ENCODE results near the genes MLF1, LXN and TRIM59.

DNA sequence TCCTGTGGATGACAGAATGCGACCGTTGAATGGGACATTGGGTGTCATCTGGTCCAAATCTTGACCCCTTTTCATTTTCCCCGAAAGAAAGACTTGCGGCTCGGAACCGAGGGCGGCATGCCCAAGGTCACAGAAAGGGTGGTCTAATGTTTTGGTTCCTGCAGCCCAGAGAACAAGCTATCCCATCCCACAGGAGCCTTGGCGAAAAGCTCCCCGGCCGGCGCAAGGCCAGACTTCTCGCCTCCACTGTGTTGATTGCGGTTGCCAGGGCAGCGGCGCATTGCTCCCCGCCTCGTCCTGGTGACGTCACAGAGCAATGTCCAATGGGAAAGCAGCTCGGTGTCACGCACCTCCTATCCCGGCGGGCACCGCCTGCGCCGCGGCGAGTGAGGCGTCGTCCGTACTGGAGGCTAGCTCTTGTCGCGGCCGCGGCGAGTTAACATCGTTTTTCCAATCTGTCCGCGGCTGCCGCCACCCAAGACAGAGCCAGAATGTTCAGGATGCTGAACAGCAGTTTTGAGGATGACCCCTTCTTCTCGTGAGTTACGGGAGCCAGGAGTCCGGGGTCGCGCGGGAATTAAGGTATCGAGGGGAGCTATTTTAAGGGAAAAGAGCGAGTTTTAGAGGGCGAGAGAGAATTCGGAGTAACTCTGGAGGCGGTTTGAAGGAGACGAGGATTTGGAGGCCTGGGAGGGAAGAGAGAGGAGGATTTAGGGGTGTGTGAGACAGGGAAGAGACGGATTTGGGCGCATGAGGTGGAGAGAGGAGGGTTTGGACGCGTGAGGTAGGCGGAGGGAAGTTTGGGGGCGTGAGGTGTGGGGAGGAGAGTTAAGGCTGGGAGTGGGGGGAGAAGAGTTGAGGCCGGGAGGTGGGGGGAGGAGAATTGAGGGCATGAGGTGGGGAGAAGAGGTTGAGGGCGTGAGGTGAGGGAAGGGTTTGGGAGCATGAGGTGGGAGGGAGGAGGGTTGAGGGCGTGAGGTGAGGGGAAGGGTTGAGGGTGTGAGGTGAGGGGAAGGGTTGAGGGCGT is at the start of gene MLF1:
Gene MLF1 (plus strand): TSS at position 385 of the 1,027 bp plus-strand sequence.
- PRO-cap: bidirectional peak, plus-strand start at position 385 of the sequence, minus-strand start at position 248 of the sequence

DNA sequence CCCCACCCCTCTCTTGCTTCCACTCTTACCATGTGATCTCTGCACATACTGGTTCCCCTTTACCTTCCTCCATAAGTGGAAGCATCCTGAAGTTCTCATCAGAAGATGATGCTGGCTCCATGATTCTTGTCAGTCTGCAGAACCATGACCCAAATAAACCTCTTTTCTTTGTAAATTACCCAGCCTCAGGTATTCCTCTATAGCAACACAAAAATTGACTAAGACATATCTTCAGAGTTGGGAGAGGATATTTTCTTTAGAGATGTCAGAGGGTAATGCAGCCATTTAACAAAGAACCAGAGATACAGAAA is 14.3 kb downstream of the MLF1 start:
- PRO-cap: no peak

DNA sequence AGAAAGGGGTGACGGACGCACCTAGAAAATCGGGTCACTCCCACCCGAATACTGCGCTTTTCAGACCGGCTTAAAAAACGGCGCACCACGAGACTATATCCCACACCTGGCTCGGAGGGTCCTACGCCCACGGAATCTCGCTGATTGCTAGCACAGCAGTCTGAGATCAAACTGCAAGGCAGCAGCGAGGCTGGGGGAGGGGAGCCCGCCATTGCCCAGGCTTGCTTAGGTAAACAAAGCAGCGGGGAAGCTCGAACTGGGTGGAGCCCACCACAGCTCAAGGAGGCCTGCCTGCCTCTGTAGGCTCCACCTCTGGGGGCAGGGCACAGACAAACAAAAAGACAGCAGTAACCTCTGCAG is 9.6 kb upstream of the GFM1 start:
- PRO-cap: no peak

- PRO-cap: bidirectional peak, plus-strand start at chr3:158672610, minus-strand start at chr3:158672641
These were observed at the start of gene LXN for GRCh38 chr3:158672209-158673339. Gene LXN, minus strand, starts transcription at chr3:158672648.

GRCh38 chr3:158716890-158717610 is 15.2 kb downstream of the RARRES1 start:
- PRO-cap: no peak

GRCh38 chr3:158768680-158768889 is 33.3 kb upstream of the MFSD1 start:
- PRO-cap: no peak

GRCh38 chr3:159836733-159837513 is 388.3 kb upstream of the C3orf80 start:
- PRO-cap: no peak

DNA sequence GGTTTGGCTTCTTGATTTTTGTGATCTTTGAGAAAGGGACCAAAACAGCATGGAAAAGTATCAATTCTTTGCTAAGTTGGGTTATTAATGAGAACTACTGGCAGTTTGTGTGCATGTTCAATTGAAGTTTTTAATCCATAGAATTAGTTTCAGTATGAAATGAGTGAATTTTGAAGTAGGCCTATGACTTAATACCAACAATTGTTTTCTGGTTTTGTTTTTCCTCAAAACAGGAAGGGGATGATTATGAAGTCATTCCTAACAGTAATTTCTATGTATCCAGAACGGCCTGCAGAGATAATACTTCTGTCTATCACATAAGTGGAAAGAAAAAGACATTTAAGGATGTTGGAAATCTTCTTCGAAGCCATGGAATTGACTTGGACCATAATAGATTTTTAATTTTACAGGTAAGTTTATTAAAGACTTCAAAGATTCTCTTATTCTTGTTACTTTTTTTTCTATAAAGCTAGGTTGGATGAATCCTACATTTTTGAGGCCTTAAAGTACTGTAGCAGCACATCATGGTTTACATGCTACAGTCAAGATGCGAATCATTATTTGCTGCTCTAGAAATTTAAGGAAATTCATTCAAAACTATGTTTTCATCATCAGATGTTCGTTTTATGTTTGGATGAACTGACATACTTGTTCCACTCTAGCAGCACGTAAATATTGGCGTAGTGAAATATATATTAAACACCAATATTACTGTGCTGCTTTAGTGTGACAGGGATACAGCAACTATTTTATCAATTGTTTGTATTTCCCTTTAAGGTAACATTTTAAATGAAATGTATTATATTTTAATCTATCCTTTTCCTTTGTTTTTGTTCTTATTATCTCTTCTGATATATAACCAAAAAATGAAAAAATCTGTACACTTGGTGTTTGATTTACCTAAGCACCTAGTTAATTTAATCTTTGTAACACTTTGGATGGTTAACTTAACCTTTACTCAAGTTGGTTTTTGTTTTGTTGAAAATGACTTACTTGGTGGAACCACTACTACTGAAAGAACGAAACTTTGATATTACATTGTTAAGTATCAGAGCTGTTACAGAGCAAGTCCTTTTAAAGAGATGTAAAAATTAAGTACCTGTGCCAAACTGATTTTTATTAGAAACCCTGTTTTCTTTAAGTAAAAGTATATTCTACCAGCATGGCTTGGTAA is 5.0 kb downstream of the SMC4 start:
- PRO-cap: no peak

DNA sequence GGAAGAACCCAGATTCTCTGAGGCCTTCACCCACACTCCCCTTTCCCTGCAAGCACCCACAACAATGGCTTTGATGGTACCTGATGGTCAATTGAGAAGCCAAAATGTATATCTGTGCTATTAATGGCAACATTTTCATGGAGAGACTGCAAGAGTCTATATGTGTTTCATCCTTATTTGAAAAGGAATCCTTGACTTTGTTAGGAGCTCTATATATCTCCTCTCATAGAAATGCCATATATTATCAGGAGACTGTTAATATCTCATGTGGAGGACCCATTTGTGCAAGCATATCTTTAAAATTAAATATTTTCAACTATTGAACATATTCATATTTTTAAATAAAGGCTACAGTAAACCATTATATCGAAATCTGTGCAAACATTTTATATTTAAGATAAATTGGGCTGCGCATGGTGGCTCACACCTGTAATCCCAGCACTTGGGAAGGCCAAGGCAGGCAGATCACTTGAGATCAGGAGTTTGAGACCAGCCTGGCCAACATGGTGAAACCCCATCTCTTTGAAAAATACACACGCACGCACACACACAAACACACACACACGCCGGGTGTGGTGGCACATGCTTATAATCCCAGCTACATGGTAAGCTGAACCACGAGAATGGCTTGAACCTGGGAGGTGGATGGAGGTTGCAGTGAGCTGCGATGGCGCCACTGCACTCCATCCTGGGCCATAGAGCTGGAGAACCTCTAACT is 22.0 kb downstream of the TRIM59 start:
- PRO-cap: no peak

DNA sequence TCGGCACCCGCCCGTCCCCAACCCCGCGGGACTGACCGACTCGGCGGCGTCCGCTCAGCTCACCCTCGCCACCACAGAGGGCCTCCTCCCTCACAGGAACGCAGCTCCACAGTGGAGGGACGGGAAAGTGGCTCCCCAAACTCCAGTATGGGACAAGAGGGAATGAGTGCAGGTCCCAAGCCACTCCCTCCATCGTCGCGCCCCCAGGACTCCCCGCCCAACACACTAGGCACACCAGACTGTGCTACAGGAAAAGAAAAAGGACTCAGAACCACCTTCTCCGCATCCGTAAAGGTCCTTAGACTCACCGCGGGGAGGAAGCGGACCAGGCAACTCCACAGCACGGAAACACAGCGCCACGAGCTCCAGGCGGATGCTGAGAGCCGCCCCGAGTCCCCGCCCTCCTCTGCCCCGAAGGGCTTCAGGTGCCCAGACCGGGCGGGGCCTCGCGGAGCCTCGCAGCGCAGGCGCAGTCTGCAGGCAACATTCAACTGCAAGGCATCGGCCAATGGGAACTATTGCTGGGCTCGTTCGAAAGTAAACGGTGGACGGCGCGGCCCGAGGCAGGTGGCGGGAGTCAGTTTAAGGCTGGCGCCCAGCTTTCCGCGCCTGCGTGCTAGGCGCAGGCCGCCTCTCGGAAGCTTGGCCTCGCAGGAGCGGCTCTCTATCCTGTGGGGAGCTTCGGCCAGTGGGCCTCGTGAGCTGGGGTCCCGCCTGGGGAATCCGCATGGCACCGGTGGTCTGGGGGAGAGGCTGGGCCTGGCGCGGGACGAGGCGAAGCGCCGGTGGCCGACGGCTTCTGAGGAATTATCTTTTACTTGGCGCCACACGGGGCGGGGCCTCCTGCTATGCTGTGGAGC is at the start of gene TRIM59:
Gene TRIM59 (minus strand): TSS at position 378 of the 860 bp plus-strand sequence.
- PRO-cap: bidirectional peak, plus-strand start at position 540 of the sequence, minus-strand start at position 352 of the sequence

GRCh38 chr3:160459870-160460275 is 10.3 kb upstream of the TRIM59 start:
- PRO-cap: no peak

DNA sequence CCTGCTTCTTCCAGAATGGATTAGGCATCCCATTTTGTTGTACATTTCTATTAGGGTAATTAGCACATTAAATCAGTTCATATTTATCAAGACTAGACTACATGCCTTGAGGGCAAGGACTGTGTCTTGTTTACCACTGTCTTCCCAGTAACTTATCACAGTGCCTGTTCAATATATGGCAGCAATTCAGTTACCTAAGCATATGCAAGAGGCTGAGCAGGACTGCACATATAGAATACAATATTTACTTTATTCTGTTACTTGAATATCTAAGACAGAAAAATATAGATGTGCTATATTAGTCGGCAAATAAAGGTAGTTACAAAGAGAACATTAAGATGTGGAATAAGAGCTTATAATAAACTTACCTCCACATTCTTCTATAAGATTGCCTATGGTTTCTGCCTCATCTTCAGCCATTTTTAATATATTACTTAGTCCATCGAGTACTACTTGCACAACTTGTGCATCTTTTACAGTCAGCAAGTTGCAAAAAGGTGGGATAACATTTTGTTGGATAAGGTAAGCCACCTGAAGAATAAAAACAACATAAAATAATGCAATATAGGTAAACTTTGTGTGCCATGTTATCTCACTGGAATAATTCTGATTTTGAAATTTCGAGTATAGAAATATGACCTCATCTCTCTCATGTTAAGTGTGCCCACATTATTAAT is 57.5 kb downstream of the KPNA4 start:
- PRO-cap: no peak

DNA sequence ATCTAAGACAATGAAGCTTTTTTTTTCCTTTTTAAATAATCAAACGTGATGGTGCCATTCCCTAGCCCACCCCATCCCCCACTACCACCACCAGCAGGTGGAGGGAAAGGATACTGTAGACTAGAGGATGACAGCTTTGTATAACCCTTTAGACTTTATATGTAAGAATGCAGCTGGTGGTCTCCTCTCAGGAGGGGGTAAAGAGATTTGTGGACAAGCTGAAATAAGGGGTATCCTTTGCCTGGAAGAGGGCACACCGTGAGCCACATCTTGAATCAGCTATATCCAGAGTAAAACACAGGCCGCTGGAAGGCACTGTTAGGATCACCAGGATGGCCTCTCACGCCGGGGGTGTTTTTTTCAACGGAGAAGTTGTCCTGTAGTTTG is 1.1 kb downstream of the KPNA4 start:
- PRO-cap: no peak

DNA sequence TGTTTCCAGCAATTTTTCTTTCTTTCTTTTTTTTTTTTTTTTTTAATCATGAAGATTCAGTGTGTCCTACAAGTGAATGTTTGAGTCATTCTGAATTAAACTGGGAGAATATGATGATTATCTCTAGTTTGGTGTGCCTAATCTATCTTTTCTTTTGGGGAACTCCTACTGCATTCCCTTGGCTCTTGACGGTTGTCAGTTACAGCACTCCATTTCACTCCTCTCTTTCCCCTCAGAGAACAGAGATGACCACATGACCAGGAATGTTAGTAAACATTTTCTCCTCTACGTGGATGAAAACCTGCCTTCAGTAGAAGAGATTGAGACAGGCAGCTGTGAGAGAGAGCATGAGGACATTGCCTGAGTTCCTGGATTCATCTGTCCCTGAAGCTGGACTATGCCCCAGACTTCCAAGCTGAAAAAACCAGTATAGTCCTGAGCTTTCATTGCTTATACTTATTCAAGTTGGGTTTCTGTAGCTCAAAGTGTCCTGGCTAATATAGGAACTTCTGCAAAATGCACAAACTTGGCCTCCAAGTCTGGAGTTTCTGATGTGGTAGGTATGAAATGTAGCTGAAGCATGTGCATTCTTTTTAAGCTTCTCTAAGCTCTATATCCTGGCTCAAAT is 54.3 kb upstream of the ARL14 start:
- PRO-cap: no peak

GRCh38 chr3:160816878-160817508 is 61.0 kb downstream of the PPM1L start:
- PRO-cap: no peak

GRCh38 chr3:160817509-160818153 is 61.6 kb downstream of the PPM1L start:
- PRO-cap: no peak

DNA sequence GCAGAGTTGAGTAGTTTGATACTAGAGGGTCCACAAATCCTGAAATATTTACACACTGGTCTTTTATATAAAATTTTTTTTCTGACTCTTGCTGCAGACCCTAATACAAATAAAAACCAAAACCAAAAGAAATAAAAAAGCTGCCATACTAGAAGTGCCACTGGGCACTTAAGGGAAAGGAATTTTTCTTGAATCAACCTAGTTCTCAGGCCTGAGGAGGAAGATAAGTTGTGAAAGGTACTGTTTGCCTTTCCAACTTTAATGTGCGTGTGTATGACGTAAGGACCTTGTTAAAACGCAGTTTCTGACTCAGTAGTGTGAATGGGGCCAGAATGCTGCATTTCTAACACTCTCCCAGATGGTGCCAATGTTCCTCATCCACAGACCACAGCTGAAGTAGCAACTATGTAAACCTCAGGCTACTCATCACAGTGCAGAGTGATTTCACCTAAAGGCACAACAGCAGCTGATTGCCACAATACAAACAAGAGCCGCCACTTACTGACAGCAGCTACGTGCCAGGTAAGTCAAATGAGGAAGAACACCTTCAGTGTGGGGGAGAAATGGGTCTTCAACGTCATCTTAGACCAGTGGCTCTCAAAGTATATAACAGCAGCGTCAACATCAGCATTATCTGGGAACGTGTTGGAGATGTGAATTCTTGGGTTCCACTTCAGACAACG is 103.6 kb downstream of the OTOL1 start:
- PRO-cap: no peak

- PRO-cap: no peak
These were observed 381.7 kb downstream of the OTOL1 start for GRCh38 chr3:161878379-161878579.

DNA sequence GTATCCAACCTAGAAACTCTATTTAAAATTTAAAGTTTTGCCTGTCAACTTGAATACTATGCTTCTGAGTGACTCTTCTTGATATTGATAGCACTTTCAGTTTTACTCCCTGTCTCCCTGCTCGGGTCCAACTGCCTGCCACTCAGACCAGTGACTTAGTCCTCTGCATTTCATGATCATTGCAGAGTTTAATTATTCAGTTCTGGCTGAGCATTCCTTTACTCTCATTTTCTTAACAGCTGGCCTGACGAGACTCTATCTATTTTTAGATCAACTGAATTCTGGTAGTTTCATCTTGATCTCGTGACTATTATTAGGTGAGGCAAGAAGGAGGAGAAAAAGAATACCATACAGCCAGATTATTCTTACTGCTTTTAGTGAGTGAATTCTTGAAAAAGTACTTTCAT is 617.4 kb downstream of the SI start:
- PRO-cap: no peak

DNA sequence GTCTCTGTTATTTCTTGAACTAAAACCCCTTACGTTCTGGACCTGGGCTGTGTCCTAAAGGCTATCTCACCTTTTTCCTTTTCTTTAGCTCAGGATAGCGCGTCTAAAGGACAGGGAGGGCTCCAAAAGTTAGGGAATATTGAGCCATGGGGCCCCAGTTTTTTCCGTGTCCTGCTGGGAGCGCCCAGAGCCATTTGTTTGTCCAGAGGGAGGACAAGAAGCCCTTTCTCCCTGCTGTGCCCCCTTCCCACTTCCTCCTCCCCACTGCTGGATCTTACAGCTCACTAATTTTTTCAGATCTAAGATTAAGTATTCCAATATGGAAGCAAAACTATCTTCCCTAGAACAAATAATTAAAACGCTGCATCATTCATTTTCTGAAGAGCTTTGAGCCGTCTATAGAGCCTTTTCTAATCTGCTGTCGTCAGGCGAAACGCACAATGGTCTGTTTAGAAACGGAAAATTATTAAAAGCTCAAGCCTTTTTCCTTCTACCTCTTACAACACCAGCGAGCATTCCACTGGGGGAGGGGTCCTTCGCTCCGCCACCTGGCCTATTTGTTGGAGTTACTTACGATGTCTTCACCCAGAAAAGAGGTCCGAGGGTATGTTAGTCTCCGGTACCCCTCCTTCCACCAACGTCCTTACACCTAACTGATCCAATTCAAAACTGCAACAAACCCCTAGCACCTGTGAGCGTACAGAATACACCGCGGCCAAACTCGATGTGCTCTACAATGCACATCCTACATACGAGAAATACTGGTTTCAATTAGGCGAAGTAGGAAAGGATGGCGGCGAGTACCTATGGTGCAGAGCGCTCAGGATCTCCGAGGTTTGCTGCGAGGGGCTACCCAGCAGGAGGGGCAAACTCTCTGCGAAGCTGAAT is 1.2 kb downstream of the SLITRK3 start:
- PRO-cap: no peak

All from penis (tissue), 1 donor.